Metastatic Pancreatic Carcinoma in the Ovary (tissue), 1 donor: ENCODE results near the gene TPST2.

DNA sequence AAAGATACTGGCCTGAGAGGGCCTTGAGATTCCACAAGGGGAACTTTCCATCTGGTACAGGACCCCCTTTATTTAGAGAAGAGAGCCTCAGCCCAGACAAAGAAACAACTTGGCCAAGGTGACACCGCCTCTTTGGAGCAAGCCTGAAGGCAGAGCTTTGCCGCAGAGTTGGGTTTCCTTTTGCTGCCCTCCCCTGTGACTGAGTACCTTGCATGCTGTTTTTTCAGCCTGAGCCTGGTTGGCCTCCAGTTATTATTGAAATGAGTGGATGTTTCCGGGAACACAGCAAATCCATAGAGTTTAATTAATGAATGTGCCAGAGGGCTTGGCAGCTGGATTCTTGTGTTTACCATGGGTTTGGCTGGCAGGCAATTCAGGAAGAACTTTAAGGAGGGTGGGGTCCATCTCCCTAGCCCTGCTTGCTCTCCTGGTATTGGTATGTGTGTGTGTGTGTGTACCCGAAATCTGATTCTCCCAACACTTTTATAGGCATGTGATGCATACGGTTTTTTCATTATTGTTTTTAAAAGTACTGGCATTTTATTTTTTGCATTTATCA is 65.6 kb upstream of the CRYBB3 start:
- PRO-cap, result no peak

- PRO-cap, result no peak
Observed at GRCh38 chr22:25154218-25154754, 45.4 kb upstream of the CRYBB3 start.

GRCh38 chr22:25349880-25350426 is 130.5 kb downstream of the CRYBB2 start:
- PRO-cap, result no peak

GRCh38 chr22:25420541-25421102 is 143.9 kb upstream of the GRK3 start:
- PRO-cap, result no peak

- PRO-cap, result bidirectional peak, plus-strand start at chr22:25563843, minus-strand start at chr22:25563829
Observed at GRCh38 chr22:25563597-25564121, 816 bp upstream of the GRK3 start.

DNA sequence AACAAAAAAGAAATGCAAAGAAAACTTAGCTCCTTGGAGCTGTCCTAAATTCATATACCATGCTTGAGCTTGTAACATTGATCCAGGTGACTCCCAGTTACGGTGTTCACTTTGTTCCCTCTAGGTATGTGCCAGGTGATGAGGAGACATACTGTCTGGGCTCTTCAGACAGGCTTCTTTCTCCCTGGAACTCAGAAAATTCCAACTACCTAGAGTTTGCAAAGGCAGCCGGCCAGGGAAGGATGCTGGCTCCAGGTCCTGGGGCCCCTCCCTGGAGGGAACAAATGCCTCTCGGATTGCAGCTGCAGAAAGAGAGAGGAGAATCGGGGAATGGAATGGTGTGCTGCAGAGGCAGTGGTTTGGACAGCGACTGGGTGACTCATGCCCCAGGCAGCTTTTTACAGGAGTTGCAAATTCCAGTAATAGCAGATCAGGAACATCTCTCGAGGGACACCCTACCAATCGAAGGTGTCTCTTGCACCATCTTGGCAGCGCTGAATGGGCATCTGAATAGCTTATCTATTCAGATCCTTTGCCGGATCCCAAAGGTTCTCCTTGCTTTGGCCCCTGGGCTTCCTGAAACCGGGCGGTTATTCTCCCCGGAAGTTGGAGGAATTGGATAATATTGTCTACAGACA is 12.2 kb upstream of the ASPHD2 start:
- PRO-cap, result no peak

- PRO-cap, result no peak
Observed at GRCh38 chr22:26510017-26510459, 2.2 kb downstream of the TFIP11 start.

DNA sequence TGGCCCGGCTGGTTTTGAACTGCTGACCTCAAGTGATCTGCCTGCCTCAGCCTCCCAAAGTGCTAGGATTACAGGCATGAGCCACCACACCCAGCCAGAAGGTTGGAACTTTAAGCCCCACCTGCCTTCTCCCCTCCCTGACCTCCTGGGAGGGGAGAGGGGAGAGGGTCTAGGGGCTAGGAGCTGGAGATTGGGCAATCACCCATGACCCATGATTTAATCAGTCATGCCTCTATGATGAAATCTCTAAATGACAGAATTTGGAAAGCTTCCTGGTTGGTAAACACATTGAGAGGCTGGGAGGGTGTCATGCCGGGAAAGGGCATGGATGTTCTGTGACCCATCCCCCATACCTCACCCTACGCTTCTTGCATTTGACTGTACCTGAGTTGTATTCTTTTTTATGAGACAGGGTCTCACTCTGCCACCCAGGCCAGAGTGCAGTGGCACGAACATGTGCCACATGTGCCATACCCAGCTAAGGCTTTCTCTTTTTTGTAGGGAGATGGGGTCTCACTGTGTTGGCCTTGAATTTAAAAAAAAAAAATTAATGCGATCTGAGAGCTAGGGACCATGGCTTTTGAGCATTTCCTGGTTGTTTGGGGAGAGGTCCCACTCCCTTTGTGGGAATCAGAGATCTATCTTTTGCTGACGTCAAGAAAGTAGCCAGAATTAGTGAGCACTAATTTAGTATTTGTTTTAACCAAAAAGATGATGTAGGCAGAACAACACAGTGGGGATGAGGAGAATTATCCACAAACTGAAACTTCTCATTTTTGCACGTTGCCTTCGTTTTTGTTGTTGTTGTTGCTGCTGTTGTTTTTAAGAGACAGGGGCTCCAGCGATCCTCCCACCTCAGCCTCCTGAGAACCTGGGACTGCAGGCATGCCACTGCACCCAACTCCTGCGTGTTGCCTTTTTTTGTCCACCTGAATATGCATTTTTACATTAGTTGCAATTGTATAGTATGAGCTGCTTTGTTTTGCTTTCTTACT is 17.4 kb upstream of the TFIP11 start:
- PRO-cap, result no peak

GRCh38 chr22:26555456-26555813 is 34.5 kb downstream of the TPST2 start:
- PRO-cap, result no peak

DNA sequence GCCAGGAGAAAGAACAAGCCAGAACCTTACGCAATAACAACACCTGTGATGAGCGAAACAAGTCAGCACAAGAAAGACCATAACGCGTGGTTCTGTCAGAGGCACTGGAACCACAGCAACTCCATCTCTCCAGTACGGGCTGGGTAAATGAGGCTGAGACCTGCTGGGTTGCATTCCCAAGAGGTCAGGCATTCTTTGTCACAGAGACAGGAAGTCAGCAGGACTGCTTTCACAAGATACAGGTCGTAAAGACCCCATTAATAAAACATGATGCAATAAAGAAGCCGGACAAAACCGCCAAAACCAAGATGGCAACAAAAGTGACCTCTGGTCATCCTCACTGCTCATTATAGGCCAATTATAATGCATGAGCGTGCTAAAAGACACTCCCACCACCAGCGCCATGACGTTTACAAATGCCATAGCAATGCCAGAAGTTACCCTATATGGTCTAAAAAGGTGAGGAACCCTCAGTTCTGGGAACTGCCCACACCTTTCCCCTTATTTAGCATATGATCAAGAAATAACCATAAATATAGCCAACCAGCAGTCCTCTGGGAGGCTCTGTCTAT is 21.6 kb downstream of the TPST2 start:
- PRO-cap, result no peak

DNA sequence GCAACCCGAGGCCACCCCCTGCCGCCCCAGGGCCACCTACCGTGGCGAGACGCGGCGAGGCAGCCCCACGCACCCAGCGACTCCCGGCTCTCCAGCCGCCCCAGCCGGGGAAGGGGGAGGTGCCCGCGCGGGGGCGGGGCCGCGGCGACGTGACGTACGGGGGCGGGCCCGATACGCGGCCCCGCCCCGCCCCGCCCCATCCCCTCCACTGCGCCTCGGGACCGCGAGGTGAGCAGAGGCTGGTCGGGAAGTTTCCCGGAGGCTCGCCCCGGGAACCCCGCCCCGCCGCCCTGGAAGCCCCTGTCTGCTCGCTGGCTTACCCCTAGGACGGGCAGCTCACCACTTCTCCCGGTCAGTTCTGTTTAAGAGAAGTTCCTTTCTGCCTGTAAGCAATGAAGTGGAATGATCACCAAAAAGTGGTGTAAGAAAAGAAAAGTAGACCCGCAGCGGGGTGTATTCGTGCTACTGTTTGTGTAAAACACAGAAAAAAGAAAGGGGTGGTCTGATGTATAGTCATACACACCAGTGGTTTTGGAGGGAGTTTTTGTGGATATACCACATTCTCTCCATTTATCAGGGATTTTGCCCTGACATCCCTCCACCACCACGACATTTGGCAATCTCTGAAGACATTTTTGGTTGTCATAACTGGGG is at the start of gene TPST2:
TSS of gene TPST2 (minus strand) at position 120 of the 654 bp plus-strand sequence.
- PRO-cap, result bidirectional peak, plus-strand start at position 235 of the sequence, minus-strand start at position 91 of the sequence

DNA sequence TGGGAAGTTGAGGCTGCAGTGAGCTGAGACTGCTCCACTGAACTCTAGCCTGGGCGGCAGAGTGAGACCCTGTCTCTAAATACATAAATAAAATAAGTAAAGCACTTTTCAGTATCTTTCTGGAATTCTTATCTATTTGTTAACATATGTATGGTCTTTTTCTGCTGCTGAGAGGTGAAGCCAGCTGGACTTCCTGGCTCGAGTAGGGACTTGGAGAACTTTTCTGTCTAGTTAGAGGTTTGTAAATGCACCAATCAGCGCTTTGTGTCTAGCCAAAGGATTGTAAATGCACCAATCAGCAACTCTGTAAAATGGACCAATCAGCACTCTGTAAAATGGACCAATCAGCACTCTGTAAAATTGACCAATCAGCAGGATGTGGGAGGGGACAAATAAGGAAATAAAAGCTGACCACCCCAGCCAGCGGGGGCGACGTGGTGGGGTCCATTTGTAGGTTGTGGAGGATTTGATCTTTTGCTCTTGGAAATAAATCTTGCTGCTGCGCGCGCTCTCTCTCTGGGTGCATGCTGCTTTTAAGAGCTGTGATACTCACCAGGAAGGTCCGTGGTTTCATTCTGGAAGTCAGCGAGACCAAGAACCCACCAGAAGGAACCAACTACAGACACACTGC is 238.5 kb downstream of the CRYBA4 start:
- PRO-cap, result no peak

DNA sequence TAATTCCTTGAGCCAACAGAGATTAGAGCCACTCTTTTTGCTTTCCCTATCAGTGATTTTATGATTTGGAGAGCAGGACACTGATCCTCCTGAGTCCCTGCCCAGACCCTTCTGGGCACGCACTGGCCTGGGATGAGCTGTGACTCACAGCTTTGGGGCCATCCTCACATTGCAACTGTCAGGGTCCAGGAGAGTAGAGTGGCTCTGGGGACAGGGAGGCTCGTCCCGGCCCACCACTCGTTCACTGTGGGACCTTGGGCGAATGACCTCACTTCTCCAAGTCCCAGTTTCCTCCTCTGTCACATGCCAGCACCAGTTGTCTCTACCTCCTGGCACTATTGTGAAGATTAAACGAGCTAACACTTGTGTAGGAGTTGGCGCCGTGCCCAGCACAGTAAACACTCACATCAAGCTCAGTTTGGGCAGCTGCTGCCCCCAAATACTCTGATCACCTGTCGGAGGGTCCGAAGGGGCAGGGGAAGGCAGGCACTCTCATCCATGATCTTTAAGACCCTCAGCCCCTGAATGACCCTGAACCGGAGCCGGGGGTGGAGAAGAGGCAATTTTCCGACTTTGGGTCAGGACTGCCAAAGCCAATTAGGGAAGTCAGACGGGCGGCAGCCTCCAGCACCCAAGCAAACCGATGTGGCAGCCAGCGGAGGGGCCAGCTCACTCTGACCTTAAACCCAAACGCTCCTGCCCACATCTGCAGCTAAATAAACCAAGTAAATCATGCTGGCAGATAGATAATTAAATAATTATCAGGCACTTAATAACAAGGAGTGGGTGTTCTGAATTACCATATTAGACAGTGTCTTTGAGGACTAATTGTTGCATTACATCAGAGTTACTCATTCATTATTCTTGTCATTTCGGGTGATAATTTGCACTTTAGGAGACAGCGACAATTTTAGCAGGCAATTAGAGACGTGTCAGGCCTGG is 270.9 kb downstream of the CRYBA4 start:
- PRO-cap, result no peak

GRCh38 chr22:26939464-26939778 is 317.7 kb downstream of the CRYBA4 start:
- PRO-cap, result no peak

GRCh38 chr22:27241647-27242209 is 559.8 kb downstream of the MN1 start:
- PRO-cap, result no peak

DNA sequence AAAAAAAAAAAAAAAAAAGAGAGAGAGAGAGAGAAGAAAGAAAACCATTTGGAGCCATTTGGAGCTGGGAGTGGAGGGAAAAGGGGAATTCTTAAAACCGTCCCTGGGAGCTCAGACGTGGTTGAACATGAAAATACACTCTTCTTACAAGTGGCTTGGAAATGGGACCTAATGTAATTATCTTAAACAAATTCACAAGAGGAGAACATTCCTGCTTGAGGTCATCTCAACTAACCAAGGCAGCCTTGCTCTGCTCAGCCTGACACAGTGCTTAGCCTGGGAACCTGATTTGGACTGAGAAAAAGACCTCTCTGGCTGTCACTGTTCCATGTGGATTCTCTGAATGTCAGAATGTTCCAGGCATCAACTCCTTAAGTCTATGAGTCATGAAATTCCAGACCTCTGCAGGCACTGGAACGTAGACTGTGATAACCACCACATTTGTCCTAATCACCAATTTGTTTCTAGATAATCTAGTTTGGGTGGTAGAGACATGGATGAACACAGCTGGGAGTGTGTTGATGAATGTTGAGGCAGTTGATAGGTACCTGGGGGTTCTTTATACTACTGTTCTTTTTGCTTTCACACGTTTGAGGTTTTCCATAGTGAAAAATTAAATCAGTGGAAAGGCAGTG is 269.8 kb downstream of the MN1 start:
- PRO-cap, result no peak

DNA sequence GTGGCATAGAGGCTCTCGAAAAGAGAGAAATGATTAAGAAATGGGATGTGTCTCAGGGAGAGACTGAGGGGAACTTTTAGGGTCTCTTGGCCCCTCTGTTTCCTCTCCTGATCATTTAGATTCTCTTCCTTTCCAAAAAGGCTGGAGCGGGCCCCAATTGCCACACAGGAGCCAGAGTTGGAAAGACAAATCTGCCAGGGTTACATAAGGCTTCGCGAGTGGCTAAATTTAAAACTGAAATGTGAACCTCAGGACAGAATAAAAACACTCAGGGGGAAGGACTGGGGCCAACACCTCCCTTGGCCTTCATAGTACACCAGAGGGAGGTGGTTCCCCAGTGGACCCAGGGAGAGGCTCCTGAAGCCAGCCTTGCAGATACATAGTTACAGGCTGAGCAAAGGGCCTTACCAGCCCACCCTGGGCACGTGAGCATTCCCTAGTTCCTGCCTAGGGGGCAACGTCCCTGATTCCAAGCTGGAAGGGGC is 150.1 kb downstream of the MN1 start:
- PRO-cap, result no peak

GRCh38 chr22:27686404-27687034 is 115.0 kb downstream of the MN1 start:
- PRO-cap, result bidirectional peak, plus-strand start at chr22:27686785, minus-strand start at chr22:27686649

DNA sequence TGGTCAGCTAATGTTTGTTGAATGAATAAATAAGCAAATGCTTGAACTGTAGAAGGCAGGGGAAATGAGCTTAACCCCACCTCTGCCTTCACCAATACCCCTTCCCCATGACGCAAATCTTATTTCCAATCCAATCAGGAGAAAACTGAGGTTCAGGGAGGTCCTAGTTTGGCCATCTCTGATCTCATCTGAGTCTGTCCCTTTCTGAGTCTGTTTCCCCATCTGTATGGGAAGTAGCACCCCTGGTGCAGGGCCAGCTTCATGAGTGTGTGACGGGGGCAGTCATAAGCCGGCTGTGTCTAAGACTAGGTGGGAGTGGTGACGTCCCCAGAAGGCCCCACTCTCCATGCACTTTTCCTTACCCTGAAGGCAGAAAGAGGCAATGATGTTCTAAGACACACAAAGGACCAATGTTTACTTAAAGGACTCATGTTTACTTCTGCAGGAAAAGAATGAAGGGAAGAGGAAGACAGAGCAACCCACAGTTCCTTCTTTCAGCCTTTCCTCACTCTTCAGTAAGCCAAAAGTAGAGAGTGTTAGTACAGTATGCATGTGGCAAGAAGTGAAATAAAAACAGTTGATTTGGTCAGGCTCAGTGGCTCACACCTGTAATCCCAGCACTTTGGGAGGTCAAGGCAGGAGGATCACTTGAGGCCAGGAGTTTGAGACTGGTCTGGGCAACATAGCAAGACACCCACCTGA is 72.2 kb downstream of the MN1 start:
- PRO-cap, result no peak

DNA sequence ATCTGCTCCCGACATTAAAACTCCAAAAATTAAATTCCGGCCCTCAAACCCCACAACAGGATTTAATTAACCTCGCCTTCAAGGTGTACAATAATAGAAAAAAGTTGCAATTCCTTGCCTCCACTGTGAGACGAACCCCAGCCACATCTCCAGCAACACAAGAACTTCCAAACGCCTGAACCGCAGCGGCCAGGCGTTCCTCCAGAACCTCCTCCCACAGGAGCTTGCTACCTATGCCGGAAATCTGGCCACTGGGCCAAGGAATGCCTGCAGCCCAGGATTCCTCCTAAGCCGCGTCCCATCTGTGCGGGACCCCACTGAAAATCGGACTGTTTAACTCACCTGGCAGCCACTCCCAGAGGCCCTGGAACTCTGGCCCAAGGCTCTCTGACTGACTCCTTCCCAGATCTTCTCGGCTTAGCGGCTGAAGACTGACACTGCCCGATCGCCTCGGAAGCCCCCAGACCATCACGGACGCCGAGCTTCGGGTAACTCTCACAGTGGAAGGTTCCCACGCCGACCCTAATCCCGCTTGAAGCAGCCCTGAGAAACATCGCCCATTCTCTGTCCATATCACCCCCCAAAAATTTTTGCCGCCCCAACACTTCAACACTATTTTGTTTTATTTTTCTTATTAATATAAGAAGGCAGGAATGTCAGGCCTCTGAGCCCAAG is 57.4 kb downstream of the MN1 start:
- PRO-cap, result no peak